ENCODE measurements around a stretch of chr16.

DNA sequence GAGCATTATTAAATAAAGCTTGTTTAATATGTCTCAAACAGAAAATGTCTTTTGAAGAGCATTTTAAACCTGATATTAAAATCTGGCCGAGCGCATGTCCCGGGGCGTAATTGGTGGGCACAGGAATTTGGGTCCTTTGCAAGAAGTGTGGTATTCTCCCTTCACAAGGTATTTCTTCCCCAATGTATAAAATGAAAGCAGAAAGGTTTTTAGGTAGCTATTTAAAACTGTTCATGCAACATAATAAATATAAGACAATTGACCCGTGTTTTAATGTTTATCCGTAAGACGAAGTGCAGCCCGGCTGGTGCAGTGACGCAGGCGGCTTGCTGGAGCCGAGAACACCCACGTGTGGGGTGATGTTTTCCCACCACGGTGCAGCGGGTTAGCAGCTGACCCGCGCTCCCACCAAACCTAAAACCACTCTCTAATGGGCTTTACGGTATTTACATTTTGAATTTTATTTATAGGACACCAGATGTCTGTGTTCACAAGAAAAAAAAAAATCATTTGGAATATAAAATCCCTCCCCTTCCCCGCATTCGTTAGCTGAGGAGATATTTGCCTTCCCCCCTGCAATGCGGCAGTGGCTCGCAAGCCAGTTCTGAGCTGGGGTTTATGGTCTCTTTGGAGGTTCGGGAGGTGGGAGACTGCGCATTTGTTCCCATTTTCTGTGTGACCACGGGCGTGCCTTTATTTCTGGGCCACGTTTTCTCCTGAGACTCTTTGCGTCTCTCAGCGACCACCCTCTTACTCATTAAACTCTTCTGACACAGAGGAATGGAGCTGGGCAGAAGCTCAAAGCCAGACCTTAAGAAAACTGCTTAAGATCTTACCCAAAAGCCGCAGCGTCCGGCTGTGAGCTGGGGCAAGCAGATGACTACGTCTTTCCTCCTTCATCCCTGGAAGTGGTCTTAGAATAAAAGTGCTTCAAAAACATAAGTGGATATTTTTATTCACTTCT, 301.0 kb downstream of the IRF8 start:
- PRO-cap, 6 experiments: no peak in any of the 6 experiments
- RAMPAGE, long total RNA, 2 experiments: no peak in any of the 2 experiments
- RRBS: no CpG with 5 or more reads among the region's 32 CpGs

DNA sequence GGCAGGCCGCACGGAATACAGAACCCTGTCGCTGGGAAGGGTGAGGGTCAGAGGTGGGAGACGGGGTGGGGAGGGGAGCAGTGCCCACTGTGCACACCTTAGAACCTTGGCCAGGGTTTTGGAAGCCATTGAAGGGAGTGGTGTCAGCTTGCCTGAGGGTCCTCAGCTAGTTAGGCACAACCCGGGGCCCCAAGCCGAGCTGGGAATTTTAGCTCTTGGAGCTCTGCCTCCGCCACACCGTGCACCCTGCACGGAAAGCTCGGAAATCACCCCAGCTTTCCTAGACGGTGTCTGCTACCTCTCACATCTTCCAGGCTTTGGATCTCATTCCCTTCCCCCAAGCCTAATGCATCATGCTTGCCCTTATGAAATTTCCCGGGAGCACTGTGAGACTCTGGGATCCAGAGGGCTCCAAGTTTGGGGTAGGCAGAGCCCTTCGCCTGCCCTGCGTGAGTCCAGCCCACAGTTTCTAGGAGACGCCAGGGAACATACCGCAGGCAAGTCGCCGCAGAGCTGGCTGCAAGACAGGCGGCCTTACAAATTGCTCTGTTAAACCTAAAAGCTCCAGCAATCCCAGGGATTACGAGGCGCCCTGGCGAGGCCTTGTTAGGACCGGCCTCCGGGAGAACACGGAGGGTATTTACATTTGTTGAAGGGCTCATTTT, 77.9 kb upstream of the FOXF1 start:
- PRO-cap, 6 experiments: no peak in any of the 6 experiments
- RAMPAGE, long total RNA, 2 experiments: no peak in any of the 2 experiments
- RRBS: no CpG with 5 or more reads among the region's 25 CpGs

GRCh38 chr16:86488278-86488914, 21.9 kb upstream of the FOXF1 start:
- PRO-cap, 6 experiments: no peak in any of the 6 experiments
- RAMPAGE, long total RNA, 2 experiments: no peak in any of the 2 experiments
- RRBS: no CpG with 5 or more reads among the region's 8 CpGs

DNA sequence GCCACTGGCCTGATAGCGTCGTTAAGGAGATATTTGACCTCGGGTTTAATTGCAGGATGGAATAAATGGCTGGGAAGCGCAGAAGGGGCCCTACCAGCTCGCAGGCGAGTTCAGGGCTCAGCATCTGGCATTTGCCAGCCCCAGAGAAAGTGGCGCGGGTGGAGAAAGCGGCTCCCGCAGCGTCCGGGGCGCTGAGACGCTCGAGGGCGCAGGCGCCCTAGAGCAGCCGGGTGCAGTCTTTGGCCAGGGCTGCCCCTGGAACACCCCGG, 15.9 kb upstream of the FOXF1 start:
- PRO-cap, 6 experiments: no peak in any of the 6 experiments
- RAMPAGE, long total RNA, 2 experiments: no peak in any of the 2 experiments
- RRBS: 7% methylated on average over 8 of the region's 19 CpGs

DNA sequence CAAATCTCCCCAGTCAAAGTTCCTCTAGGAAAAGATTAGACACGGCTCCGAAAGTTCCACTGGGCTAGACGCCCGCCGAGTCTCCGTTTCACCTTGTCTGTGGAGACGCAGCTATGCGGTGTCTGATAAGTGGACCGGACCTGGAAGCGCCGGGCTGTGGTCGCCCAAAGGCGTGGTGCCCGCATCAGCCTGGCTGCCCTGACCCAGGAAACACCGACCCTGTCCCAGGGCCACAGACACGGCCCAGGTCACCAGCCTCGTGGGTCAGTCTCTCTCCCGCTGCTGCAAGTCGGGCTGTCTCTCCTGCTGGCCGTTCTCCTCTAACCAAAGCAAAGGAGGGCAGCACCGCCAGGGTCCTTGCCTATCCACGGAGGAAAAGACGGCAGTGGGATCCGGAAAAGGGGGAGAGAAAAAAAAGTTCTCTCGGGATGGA, 14.0 kb upstream of the FOXF1 start:
- PRO-cap, 6 experiments: no peak in any of the 6 experiments
- RAMPAGE, long total RNA, 2 experiments: no peak in any of the 2 experiments
- RRBS: 4% methylated on average over 2 of the region's 25 CpGs

GRCh38 chr16:86505994-86507133, 4.0 kb upstream of the FOXF1 start:
- PRO-cap, 6 experiments: no peak in any of the 6 experiments
- RAMPAGE, long total RNA, 2 experiments: no peak in any of the 2 experiments
- RRBS: no CpG with 5 or more reads among the region's 25 CpGs

DNA sequence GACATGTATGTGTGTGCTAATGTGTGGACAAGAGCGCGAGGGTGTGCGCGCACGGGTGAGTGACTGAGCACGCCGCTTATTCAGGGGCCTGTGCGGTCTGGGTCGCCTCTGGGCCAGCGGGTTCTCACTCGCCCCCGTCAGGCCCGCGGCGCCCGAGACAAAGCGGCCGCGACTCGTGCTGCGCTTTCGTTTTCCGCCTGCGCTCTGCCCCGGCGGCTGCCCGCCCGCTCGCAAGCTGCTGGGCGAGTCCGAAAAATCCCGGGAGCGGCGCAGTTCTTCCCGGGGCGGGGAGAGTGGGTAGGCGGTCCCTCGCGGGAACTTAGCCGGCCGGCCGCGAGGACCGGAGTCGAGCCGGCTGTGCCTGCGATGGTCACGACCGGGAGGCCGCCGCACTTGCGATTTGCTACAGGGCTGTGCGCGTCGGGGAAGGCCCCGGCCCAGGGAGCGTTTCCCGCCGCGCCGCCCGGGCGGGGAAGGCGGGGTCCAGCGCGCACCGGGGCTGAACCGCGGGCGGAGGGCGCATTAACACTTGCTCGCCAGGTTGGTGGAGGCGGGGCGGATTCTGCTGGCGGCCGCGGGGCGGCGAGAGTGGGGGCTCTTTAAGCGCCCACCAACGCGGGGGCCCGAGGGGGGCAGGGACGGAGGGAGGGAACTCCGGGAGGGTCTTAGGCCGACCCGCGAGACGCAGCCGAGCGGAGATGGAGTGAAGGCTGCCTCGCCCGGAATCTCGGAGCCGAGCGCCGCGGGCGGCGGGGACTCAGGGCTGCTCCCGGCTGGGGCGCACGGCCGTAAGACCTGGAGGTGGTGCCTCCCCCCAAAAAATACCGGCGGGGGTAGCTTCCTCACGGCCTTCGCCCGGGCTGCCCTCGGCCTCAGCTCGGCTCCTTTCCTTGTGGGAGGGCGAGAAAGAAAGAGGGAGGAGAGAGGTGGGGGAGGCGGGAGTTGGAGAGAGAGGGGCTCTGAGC, 688 bp upstream of the FOXF1 start:
- PRO-cap, 6 experiments: peak in 6 of 6 experiments; most common minus-strand start position 892 of the sequence (in 6)
- RAMPAGE, long total RNA, 2 experiments: no peak in any of the 2 experiments
- RRBS: 2% methylated on average over 46 of the region's 113 CpGs

GRCh38 chr16:86568736-86569114, 2.1 kb downstream of the FOXC2 start:
- PRO-cap, 6 experiments: no peak in any of the 6 experiments
- RAMPAGE, long total RNA, 2 experiments: no peak in any of the 2 experiments
- RRBS: 2% methylated on average over 4 of the region's 23 CpGs

- PRO-cap, 6 experiments: peak in 4 of 6 experiments; most common plus-strand start chr16:86579519 (in 2); most common minus-strand start chr16:86579368 (in 2)
- RAMPAGE, long total RNA, 2 experiments: no peak in any of the 2 experiments
- RRBS: 4% methylated on average over 44 of the region's 100 CpGs
Observed at GRCh38 chr16:86579020-86580101, 1.0 kb downstream of the FOXL1 start.

GRCh38 chr16:86586263-86586415, 7.8 kb downstream of the FOXL1 start:
- PRO-cap, 6 experiments: peak in 1 of 6 experiments; most common minus-strand start chr16:86586328 (in 1)
- RAMPAGE, long total RNA, 2 experiments: no peak in any of the 2 experiments
- RRBS: no CpG with 5 or more reads among the region's 1 CpG

DNA sequence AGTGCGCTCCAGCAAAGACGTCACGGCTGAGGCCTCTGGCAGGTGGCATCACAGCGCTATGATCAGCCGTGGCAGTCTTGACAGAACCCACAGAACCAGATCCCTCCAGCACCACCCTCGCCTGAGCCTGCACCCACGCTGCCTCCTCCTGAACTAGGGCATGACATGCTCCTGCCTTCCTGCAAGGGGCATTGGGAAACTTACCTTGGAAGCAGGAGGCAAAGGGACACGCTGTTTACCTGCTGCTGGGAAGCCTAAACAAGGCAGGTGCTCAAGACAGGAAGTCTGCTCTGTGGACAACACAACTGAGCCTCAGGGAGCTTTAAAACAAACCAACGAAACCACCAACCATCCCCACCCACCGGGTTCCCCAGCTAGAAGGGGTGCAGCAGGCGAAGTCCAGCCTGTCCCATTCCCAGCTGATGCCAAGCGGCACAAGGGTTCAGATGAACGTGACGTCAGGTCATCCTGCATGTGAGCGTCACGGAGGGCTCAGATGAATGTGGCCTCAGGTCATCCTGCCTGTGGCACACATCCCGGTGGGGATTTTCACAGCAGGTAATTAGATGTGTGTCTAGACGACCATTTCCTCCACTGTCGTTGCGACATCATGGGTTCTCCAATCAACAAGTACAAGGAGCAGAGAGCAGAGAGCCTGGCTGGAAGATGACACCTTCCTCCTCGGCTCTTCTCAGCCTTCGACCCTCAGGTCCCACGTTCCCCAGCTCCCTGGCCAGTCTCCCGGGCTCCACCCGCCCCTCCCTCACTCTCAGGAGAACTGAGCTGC, 246.3 kb downstream of the FOXL1 start:
- PRO-cap, 6 experiments: no peak in any of the 6 experiments
- RAMPAGE, long total RNA, 2 experiments: no peak in any of the 2 experiments
- RRBS: no CpG with 5 or more reads among the region's 25 CpGs

DNA sequence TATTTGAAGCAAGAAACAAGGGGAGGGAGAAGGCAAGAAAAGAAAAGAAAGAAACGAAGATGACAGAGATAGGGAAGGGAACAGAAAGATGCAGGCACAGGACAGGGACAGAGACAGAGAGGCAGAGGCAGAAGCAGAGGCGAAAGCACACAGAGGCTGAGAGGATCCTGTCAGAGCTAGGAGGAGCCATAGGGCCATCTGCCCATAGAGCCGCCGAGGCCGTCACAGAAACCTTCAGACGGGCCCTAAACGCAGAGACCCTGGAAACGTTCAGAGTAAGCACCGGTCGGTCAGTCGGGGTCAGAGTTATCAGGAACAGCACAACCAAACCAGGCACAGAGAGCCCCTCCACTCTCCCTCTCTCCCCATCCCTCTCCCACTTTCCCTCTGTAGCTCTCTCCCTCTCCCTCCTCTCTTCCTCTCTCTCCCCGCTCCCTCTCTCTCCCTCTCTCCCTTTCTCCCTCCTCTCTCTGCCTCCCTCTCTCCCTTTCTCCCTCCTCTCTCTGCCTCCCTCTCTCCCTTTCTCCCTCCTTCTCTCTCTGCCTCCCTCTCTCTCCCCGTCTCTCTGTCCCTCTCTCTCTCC, 139.0 kb downstream of the C16orf95 start:
- PRO-cap, 6 experiments: no peak in any of the 6 experiments
- RAMPAGE, long total RNA, 2 experiments: no peak in any of the 2 experiments
- RRBS: no CpG with 5 or more reads among the region's 13 CpGs

DNA sequence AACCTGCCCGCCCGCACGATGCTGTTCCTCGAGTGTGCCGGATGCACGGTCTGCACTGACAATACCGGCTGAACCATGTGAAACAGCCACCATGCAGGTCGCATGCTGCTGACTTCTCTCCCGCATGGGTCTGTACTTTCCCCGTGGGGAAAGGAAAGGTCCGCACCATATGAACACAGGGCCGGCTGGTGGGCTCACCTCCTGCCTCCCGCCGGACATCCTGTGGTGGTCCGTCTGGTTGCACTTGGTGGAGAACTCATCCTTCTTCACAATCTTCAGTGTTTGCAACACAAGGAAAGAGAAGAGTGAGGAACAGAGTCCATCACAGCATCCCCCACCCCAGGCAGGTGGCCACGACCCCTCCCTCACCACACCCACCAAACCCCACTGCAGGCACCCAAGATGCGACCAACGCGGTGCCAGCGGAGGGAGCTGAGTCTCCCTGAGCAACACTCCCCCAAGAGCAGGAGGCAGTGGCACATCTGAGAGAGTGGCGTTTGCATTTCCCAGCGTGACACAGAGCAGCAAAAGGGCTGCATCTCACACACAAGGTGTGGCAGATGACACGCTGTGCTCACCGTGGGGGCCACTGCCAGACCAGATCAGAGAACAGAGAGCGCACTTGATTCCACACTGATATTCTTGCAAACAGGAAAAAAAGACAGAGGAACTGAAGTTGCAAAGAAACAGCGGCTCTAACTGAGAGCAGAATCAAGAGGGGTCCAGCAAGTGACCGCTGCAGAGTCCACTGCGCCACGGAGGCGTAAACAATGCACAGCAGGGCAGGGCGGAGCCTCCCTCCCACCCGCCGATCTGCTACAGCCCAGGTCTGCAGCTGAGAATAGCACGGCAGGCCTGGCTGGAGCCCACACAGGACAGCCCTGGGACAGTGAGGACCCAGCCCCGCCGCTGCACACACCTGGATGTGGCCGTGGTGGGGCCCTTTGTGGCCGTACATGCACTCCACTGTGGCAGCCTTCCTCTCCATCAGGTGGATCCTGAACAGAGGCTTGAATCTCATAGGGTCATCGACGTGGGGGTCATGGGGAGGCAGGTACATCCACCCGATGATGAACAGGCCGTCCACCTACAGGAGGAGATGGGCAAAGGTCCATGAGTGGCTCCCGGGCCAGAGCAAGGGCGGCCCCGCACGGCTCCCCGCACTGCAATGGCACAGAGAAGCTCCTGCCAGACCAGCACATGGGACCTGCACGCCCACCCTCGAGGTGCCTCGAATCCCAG, 25.9 kb upstream of the C16orf95 start:
- PRO-cap, 6 experiments: no peak in any of the 6 experiments
- RAMPAGE, long total RNA, 2 experiments: no peak in any of the 2 experiments
- RRBS: 98% methylated on average over 5 of the region's 50 CpGs

DNA sequence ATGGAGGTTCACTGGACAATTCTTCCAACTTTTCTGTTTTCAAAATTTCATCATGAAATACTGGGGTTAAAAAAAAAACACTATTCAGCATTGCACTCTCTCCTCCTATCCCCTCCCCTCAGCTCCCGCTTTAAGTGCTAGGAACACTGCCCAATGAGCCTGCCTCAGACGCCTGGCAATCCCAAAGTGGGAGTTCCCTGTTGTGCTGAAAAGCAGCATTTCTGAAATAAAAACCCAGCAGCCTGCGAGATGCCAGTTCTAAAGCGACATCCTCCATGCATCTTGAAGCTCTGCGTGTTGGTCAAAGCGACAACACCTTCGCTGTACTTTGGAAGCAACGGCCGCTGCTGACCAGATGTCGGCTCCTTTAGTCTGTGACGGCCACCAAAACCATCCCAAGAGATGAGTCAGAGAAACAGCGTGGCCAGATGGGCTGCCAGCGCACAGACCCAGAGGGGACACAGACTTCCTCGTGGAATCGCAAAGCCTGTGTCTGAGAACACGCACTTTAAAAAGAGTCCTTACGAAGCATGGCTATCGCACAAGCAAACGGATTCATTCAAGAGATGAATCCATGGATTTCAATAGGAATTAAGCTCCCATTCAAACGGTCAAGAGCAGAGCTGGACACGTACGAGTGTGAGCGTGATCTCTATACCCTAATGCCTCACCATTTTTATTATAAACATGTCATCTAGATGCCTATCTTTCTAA, 32.8 kb downstream of the FBXO31 start:
- PRO-cap, 6 experiments: peak in 1 of 6 experiments; most common plus-strand start position 255 of the sequence (in 1)
- RAMPAGE, long total RNA, 2 experiments: no peak in any of the 2 experiments
- RRBS: no CpG with 5 or more reads among the region's 23 CpGs

GRCh38 chr16:87363770-87364782, 19.5 kb downstream of the FBXO31 start:
- PRO-cap, 6 experiments: peak in 3 of 6 experiments; most common plus-strand start chr16:87364180 (in 2); most common minus-strand start chr16:87364073 (in 1)
- RAMPAGE, long total RNA, 2 experiments: no peak in any of the 2 experiments
- RRBS: no CpG with 5 or more reads among the region's 27 CpGs

DNA sequence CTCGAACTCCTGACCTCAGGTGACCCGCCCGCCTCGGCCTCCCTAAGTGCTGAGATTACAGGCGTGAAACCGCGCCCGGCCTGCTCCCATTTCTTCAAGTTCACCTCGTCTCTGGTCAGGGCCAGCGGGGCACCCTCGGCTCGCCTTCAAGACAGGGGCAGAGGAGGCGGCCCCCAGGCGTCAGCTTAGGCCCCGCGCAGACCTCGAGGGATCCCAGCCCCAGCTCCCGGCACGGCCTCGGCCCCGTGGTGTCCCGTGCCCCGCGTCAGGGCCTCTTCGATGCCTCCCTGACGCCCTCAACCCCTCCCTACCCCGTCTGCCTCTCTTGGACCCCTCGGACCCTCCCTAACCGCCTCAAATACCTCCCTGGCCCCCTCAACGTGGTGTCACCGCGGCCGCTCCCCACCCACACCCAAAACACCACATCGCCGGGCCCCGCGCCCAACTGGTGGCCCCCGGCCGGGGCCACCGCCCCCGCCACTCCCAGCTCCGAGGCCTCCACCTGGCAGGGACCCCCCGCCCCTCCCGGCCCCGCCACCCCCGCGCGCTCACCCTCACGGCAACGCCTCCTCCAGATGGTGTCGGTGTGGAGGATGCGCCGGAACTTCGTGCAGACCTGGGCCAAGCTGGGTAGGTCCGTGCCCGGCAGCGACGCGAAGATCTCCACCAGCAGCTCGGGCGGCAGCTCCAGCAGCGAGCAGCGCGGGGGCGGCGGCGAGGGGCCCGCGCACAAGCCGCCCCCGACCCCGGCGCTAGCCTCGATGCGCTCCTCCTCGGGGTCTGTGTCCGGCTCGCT, 525 bp downstream of the FBXO31 start:
- PRO-cap, 6 experiments: peak in 3 of 6 experiments; most common plus-strand start position 624 of the sequence (in 1); most common minus-strand start position 418 of the sequence (in 1)
- RAMPAGE, long total RNA, 2 experiments: no peak in any of the 2 experiments
- RRBS: 1% methylated on average over 32 of the region's 78 CpGs

- PRO-cap, 6 experiments: no peak in any of the 6 experiments
- RAMPAGE, long total RNA, 2 experiments: no peak in any of the 2 experiments
- RRBS: 65% methylated on average over 7 of the region's 59 CpGs
Observed at GRCh38 chr16:87412241-87413417, 20.5 kb downstream of the MAP1LC3B start.

- PRO-cap, 6 experiments: no peak in any of the 6 experiments
- RAMPAGE, long total RNA, 2 experiments: no peak in any of the 2 experiments
- RRBS: 7% methylated on average over 3 of the region's 25 CpGs
Observed at GRCh38 chr16:87570830-87571808, 31.2 kb upstream of the JPH3 start.

GRCh38 chr16:87576251-87576709, 26.0 kb upstream of the JPH3 start:
- PRO-cap, 6 experiments: no peak in any of the 6 experiments
- RAMPAGE, long total RNA, 2 experiments: no peak in any of the 2 experiments
- RRBS: 34% methylated on average over 9 of the region's 18 CpGs

DNA sequence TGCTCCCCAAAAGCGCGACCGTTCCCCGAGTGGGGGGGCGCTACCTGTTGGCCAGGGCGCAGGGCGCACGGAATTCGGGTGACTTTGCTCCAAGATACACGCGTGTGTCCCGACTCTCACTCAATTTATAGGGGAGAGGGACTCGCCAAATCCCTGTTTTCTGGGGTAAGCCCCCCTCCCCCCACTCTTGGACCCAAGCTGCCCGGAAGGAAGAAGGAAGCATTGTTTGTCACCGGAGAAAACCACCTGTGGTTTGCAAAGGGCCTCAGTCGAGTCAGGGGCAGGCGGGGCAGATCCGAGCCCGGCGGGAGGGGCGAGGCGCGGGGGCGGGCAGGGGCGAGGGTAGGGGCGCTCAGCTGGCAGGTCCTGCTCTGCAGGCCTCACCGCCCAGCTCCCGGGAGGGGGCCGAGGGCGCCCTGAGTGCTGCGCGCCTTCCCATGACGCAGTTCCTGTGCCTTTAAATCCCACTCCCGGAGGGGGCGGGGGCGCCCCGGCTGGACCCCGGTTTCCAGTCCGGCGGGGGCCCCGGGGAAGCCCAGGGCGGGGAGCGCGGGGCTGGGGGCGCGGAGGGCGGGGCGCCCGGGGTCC, 448 bp upstream of the JPH3 start:
- PRO-cap, 6 experiments: no peak in any of the 6 experiments
- RAMPAGE, long total RNA, 2 experiments: no peak in any of the 2 experiments
- RRBS: 2% methylated on average over 27 of the region's 49 CpGs